Foreskin keratinocyte (primary cell): ENCODE measurements around a stretch of chr7.

DNA sequence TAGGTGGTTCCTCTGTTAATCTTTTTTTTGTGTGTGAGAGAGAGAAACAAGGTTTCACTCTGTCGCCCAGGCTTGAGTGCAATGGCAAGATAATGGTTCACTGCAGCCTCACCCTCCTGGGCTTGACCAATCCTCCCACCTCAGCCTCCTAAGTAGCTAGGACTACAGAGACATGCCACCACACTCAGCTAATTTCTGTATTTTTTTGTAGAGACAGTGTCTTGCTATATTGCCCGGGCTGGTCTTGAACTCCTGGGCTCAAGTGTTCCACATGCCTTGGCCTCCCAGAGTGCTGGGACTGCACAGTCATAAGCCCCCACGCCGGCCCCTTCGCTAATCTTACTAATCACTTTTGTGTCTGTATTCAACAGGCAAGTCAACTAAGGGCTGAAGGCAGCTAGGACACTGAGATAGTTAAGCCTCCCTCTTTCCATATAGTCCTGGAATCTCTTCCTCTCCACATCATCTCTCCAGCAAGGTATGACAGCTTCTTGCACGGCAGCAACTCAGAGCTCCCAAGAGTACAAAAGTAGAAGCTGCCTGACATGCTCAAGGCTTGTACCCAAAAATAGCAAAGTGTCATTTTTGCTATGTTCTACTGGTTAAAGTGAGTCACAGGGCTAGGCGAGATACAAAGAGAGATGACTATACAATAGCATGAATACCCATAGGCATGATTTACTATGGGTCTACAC, 11.3 kb downstream of the KMT2C start:
- RAMPAGE, total RNA = no peak

GRCh38 chr7:152851792-152852404, 92.3 kb downstream of the ACTR3B start:
- RAMPAGE, total RNA = no peak

DNA sequence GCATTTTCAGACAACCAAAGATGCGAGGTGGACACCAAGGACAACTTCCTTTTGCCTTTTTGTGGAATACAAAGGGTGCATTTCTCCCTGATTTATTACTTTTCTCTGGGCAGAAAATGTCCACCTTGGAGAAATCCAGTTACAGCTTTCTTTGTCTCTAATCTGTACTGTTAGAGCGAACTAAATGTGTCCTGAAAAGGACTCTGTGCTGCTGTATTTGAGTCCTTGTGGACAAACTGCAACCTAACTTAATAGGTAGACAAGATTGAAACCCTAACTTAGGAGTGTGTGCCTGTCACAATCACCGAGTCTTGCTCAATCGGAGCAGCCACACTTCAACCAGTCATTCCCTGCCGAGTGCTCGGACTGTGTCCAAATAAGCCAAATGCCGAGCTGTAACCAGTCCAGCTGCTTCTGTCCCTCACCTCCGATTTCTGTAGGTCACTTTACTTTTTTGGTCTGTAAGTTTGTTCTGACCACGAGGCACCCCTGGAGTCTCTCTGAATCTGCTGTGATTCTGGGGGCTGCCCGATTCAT, 139.8 kb downstream of the ACTR3B start:
- RAMPAGE, total RNA = no peak

GRCh38 chr7:152989723-152990058, 230.1 kb downstream of the ACTR3B start:
- RAMPAGE, total RNA = no peak

DNA sequence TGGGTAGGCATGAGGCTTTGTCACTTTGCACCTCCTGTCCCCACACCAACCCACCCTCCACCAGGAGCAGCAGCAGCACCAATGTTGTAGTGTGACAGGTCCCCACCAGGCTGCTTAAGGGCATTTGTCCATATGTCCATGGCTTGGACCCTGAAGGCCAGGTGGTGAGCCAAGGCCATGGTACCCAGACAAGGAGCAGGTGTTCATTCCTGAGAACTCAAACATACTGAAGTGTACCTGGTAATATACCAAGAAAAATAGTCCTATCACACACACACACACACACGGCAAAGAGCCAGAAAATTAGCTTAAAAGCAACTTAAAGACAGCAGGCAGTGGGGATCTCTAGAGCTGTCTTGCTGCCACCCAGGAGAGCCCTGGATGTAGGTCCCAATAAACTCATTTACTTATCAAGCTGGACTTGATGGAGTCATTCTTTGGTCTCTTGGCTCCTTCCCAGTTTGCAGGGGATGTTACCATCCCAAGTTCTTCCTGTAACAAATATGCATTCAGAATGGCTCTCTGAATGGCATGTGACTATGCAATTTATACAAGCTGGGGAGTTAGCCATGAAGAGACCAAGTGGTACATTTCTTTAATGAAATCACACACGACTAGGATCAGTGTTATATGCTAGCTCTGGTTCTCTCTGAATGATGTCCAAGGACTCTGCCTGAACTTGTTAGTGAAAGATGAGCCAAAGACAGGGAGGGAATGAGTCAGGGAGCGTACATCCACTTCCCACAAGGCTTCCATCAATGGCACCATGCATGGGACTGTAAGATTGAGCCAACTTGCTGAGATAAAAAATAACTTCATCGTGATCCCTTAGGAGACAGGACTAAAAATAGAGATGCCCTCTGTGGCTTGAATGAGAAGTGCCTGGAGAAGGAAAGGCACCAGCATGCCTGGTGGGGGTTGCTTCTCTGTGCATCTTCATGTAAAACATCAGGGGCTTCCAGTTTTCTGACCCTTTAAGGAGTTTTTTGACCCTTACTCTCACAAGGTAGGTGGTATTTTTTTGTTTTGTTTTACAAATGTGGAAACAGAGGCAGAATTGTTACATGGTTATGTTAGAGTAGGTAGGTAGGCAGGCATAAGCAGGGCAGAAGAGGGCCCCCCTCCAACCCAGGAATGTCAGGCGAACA, 629.5 kb downstream of the ACTR3B start:
- RAMPAGE, total RNA = no peak

GRCh38 chr7:153404334-153405775, 645.3 kb downstream of the ACTR3B start:
- RAMPAGE, total RNA = no peak

GRCh38 chr7:153412798-153413280, 639.4 kb upstream of the DPP6 start:
- RAMPAGE, total RNA = no peak

GRCh38 chr7:154929029-154929265, 74.0 kb downstream of the PAXIP1 start:
- RAMPAGE, total RNA = no peak

- RAMPAGE, total RNA = no peak
Measured at GRCh38 chr7:154985856-154986470, 17.0 kb downstream of the PAXIP1 start.

DNA sequence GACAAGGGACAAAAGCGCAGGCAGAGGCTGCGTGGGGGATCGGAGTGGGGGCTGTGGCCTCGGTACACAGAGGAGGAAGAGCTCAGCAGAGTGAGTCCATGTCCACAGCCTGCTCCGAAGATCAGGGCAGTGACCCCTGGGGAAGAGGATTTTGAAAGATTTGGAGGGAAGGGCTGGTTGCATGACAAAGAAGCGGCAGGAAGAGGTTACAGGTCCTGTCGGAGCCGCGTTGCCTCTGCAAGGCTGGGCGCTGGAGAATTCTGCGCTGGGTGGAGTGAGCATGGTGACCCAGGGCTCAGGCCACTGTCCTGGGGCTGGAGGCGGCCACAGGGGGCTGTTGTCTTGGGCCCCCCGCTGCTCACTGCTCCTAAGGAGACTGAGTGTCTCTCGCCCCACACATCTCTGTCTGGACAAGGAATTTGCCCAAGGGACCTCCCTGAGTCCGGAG, 69.8 kb upstream of the INSIG1 start:
- RAMPAGE, total RNA = no peak

- RAMPAGE, total RNA = no peak
Measured at GRCh38 chr7:155273574-155273950, 24.1 kb upstream of the INSIG1 start.

- RAMPAGE, total RNA = no peak
Measured at GRCh38 chr7:155301460-155302481, 4.1 kb downstream of the INSIG1 start.

GRCh38 chr7:155308236-155308685, 10.6 kb downstream of the INSIG1 start:
- RAMPAGE, total RNA = no peak

- RAMPAGE, total RNA = no peak
Measured at GRCh38 chr7:155333815-155334107, 36.1 kb downstream of the INSIG1 start.

DNA sequence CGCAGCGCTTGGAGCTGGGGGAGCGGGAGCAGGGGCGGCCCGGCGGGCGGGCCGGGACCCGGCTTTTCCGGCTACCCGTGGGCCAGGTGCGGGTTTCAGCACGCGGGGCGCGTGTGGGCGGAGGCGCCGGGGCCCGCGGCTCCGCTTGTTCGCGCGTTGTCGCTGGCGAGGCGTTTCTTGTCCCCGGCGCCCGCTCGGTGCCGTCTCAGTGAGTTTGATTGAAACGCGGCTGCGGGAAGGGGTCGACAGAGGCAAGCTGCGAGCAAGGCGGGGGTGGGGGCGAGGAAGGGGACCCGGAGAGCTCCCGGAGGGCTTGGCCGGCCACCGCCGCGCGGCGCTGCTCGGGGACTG, 76.6 kb downstream of the INSIG1 start:
- RAMPAGE, total RNA = no peak

DNA sequence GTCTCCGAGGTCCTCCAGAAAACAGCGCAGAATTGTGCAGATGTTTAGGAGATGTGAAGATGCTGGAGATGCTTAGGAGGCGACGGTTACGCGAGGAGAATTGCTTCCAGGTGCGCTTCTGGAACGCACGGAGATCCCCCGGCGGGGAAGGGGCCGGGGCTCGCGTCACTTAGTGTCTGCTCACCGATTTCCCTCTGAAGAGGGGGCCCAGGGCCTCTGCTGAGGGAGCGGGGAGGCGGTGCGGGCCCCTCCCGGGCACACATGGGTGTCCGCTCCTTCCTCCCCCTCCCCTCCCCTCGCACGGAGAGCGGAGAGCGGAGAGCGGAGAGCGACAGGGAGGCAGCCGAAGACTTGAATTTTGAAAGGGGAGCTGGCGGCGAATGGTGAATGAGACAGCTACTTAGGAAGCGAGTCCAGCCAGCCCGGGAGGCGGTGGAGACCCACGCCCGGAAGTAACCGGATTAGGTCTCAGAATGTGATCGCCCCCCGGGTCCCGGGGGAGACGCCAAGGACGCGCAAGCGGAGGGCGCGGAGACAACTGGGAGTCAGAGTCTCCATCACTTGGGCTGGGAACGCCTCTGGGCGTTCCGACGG, 8.7 kb upstream of the EN2 start:
- RAMPAGE, total RNA = no peak

DNA sequence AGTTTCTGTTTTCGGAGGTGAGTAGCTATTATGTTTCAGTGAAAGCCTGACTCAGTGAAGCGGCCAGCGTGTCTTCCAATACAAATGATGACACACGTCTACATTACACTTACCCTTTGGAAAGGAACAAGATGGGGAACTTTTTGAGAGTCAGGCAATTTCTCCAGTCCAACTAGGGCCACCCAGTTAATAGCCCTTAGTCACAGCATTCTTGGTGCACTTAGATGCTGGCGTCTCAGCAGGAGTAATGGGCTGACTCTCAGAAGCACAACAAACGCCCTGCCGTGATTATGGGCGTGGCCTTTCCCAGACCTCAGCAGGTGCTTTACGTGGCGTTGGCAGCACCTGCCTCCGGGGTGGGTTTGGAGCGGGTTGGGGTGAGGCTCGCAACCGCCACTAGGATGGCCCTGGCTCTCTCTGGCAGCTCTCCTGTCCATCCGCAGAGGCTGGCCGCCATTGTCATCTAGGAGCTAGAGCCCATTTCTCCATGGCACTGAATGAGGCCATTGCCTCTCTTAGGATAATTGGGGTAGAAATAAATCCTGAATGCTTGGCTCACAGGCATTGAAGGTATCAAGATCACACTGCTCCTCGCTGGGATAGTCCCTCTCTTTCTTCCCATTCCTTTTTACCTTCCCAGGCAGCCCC, 147.7 kb upstream of the SHH start:
- RAMPAGE, total RNA = no peak

DNA sequence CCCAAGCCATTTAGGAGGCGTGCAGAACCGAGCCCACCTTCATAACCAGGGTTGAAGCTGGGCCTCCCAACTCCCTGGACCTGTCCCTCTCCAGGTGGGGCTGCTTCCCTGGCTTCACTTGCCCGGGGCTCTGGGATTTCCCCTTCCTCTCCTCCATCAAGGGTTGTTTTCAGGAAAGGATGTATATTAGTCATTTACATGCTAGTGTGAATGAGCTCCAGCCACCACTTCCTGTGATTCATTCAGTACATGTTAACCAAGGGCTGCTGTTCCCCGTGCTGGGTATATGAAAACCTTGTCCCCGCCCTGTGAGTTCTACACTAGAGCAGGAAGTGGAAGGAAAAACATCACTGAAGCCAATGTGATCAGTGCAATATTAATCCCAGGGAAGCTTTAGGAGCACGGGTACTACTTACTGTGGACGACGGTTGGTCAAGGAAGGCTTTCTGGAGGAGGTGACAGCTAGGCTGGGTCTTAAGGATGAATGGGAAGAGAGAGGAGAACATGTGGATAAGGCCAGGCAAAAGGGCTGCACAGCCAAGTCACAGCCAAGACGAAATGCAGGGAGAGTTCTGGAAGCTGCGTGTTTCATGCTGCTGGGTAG, 150.1 kb upstream of the SHH start:
- RAMPAGE, total RNA = no peak

GRCh38 chr7:156368052-156368499, 272.5 kb upstream of the RNF32 start:
- RAMPAGE, total RNA = no peak

GRCh38 chr7:156516138-156517164, 124.1 kb upstream of the RNF32 start:
- RAMPAGE, total RNA = no peak